ENCODE measurements around a stretch of chr4.

- RRBS = no CpG with 5 or more reads among the region's 9 CpGs
Observed at GRCh38 chr4:113052484-113053401, 3.3 kb downstream of the ANK2 start.

DNA sequence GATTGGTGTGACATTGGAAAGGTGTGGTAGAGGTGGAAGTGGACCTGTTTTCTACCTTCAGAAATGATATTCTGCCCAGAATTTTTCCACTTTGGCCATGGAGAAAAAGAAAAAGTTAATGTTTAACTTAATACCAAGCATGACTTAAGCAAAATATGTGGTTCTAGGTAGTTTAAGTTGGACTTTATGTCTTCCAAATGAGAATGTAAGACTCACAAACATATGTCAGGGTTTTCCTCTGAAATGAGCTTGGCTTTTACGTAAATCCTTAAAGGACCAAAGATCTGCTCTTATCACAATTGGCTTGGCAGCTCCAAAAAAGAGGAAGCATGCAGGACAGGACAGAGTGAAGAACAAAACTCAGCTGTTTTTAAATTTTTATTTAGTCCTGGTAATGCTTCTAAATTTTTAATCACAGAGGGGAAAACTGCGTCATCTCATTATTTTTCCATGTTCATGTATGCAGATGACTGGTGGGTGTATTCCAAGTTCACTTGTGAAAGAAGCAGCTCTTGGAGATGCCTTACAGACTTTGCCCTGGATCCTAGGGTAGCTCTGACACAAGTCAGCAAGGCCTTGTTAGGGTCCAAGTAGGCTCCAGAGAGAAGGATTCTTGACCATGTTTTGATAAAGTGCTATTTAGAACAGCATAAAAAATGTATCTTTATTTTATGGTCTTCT, 98.2 kb downstream of the ANK2 start:
- RRBS = no CpG with 5 or more reads among the region's 2 CpGs

GRCh38 chr4:113295625-113296038, 246.2 kb downstream of the ANK2 start:
- RRBS = no CpG with 5 or more reads among the region's 2 CpGs

GRCh38 chr4:113467620-113468002, 293.9 kb downstream of the CAMK2D start:
- RRBS = no CpG with 5 or more reads among the region's 2 CpGs

DNA sequence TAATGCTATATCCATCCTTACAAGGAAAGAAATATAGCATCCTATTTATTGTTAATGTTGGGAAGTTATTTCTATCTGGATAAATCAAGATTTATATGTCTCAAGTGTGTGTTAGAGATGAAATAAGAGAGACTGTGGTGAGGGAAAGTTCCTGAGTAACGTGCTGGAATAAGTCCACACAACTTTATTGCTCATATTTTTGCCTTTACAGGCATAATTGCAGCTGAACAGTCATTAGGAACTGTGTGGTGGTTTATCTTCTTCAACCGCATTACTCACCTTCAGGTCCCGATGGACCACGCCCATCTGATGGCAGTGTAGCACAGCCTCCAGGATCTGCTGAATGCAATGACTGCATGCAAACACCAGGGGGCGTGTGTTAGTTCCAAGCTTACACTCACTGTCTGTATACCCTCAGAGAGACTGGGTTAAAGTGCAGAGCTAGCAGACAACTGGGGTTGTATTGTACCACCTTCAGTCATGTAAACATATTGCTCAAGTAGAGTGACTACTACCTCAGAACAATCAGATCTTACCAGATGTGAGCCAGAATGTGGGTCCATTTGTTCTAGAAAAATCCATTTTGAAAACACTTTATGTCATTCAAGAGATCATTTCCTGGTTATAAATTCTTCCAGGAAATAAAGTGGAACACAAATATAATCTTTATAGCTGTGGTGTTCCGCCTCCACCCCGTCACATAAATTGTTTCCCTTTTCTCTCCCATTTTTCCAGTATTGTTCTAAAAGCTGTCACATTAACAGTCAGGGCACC, 214.0 kb downstream of the CAMK2D start:
- RRBS = no CpG with 5 or more reads among the region's 7 CpGs

- RRBS = no CpG with 5 or more reads among the region's 8 CpGs
Observed at GRCh38 chr4:113608695-113609617, 152.6 kb downstream of the CAMK2D start.

- RRBS = no CpG with 5 or more reads among the region's 5 CpGs
Observed at GRCh38 chr4:113845060-113845529, 83.6 kb upstream of the CAMK2D start.

DNA sequence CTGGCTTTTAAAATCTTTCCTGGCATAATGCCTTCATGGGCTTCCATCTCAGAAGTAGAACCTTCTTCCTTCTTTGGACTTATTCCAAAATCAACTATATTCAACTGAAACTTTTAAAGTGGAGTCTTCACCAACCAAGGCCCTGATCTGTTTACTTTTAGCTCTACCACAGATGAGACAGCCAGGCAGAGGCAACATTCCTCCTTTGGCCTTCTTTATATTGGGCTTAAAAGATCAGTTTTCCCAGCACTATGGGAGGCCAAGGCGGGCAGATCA, 36.1 kb upstream of the ARSJ start:
- RRBS = no CpG with 5 or more reads among the region's 1 CpG

DNA sequence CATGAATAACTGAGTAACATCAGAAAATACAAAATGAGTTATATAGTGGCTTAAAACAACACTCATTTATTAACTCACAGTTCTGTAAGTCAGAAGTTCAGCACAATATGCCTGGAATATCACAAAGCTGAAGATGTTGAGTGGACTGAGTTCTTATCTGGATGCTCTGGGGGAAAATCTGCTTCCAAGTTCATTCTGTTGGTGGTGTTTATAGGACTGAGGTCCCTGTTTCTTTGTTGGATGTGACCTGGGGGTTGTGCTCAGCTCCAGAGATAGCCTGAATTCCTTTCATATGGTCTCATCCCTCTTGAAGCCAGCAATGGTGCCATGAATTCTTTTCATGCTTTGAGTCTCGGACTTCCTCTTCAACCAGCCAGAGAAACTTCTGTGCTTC, 233.9 kb upstream of the UGT8 start:
- RRBS = no CpG with 5 or more reads among the region's 1 CpG

DNA sequence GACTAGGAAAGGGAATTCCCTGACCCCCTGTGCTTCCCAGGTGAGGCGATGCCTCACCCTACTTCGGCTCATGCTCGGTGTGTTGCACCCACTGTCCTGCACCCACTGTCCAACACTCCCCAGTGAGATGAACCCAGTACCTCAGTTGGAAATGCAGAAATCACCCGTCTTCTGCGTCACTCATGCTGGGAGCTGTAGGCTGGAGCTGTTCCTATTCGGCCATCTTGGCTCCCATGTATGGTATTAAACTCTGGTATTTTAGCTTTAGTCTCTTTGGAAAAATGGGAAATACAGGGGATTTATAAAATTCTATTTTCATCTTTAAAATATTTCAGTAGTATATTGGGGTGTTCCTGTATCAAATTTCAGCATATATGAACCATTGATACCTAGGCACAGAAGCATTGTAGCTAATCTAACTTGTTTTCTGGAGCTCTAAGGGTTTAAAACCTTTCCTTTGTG, 17.9 kb downstream of the UGT8 start:
- RRBS = no CpG with 5 or more reads among the region's 6 CpGs

GRCh38 chr4:117375302-117375702, 289.9 kb upstream of the TRAM1L1 start:
- RRBS = no CpG with 5 or more reads among the region's 2 CpGs

GRCh38 chr4:118834830-118835553, 934 bp downstream of the SEC24D start:
- RRBS = no CpG with 5 or more reads among the region's 13 CpGs

- RRBS = no CpG with 5 or more reads among the region's 7 CpGs
Observed at GRCh38 chr4:119031619-119032439, 103.8 kb upstream of the MYOZ2 start.

DNA sequence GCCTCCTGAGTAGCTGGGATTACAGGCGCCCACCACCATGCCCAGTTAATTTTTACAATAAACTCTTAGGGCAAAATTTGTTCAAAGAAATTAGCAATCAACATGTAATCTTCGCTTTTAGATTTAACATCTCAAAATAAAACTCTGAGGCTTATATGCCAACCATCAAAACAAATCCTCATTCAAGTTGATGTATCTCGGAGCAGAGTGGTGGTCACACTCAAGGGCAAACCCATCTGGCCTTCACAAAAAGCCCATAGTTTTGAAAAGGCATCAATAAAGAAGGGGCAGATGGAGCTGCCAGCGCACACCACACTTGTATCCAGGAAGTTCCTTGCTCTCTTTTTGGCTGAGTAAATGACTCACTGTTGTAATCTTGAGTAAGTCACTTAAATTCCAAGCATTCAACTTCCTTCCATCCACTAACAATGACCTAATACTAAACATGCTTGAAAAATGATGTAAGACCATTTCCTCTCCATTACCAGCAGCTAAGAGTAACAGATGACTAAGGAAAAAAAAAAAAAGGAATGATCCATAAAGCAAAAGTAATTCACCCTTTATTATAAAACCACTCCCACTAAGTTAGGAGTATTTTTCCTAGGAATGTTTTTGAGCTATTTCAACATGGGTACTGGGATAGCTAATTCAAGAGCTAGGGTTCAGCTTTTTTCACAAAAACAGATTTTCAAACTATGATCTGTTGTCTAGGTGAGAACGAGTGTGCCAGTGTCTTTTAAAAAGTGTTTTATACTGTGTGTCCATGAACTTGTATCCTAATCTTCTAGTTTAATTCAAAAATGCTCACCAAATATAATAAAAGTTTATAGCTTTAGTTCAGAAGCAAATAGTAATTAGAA, 32.3 kb upstream of the MYOZ2 start:
- RRBS = no CpG with 5 or more reads among the region's 5 CpGs

DNA sequence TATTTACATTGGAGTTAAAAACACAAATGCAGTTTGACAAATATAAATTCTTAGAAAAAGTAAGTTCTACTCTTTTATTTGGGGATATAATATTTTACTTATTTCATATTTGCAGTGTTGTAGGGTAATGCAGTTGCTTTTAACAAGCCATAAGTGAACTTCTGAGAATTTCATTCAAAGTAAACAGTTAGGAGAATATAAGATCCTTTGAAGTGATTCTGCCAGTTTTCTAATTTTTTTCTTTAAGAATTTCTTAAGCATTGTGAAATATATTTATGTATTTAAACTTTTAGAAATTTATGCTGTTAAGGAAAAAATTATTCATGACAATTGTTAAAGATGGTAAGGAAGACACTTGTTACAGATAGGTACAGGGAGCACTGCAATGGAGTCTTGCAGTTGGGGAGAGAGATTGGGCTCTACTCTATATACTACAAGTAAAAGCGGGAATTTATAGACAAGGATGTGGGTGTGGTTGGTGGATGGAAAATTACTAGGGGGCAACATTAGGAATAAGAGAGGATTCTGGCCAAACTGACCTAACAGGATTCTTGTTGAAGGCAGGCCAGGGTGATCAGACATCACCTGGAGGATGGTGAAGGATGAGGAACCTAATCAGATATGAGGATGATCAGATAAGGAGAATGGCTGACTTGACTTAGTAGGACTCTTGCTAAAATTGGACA, 8.0 kb downstream of the USP53 start:
- RRBS = no CpG with 5 or more reads among the region's 1 CpG

DNA sequence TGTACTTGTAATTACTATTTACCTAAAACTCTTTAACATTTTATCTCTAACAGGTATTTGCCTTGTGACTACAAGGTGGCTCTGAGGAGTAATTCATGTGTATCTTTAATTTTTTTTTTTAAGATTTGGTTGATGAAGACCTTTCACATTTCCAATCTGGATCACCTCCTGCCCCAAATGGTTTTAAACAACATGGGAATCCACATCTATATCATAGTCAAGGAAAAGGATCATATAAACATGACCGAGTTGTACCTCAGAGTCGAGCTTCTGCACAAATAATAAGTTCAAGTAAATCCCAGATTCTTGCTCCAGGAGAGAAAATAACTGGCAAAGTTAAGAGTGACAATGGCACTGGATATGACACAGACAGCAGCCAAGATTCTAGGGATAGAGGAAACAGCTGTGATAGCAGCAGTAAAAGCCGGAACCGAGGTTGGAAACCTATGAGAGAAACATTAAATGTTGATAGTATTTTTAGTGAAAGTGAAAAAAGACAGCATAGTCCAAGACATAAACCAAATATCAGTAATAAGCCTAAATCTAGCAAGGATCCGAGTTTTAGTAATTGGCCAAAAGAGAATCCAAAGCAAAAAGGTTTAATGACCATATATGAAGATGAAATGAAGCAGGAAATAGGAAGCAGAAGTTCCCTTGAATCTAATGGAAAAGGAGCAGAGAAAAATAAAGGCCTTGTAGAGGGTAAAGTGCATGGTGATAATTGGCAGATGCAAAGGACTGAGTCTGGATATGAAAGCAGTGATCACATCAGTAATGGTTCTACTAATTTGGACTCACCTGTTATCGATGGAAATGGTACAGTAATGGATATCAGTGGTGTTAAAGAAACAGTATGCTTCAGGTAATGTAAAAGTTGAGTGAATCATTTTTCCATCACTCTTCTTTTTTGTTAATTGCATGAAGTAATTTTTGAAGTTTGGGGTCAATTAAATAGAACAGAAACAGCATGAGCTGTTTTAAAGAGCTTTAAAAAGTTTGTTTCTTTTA, 29.0 kb downstream of the C4orf3 start:
- RRBS = no CpG with 5 or more reads among the region's 6 CpGs

- RRBS = no CpG with 5 or more reads among the region's 4 CpGs
Observed at GRCh38 chr4:119371274-119371866, 49.4 kb upstream of the FABP2 start.

All from AG09309 (cell line).